Osteoblast (primary cell): ENCODE results near the gene SLC38A10.

GRCh38 chr17:81293179-81293437, 2.0 kb downstream of the SLC38A10 start:
- CAGE, long polyA plus RNA = no peak
- RRBS = no CpG with 5 or more reads among the region's 2 CpGs

DNA sequence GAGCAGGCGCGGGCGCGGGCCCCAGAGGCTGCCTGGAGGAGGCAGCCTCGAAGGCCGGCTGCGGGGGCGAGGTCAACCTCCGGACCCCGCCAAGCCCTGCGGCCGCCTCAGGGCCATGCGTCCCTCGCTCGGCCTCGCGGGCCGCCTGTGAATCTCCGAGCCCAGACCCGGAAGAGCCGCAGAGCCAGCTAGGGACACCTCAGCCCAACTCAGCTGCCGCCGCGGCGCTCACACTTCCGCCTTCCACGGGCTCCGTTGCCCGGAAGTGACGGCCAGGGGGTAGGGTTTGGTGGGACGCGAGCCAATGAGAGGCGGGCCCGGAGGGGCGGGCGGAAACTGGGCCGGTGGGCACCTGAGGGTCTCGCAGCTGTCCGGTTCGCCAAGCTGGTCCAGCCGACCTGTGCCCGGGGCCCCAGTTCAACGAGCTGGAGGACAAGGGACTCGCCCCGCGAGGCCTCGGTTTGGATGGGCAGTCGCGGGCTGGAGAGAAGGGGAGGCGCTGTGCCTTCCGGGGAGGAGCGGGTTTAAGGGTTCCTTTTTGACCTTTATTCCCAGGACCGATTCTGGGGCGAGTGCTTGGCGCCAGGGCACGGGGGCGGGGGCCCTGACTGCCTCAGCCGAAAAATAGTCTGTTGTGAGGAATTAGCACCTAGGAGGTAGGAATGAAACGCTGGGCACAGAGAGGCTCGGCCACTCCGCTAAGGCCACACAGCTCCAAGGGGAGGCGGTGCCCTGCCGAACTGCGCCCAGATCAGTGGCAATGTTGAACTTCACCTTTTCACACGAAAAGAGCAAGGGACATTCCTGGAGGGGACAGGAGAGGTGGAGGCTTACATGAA, at the start of gene SLC38A10:
Gene SLC38A10, minus strand, starts transcription at position 238 of the 839 bp plus-strand sequence.
- CAGE, long polyA plus RNA = no peak
- RRBS = under 1% methylated on average over 26 of the region's 65 CpGs

GRCh38 chr17:81295909-81296638, 967 bp upstream of the SLC38A10 start:
- CAGE, long polyA plus RNA = no peak
- RRBS = no CpG with 5 or more reads among the region's 20 CpGs

- CAGE, long polyA plus RNA = no peak
- RRBS = no CpG with 5 or more reads among the region's 16 CpGs
Observed at GRCh38 chr17:81303920-81304397, 8.9 kb upstream of the SLC38A10 start.

- CAGE, long polyA plus RNA = no peak
- RRBS = 6% methylated on average over 8 of the region's 39 CpGs
Observed at GRCh38 chr17:81346567-81347272, 48.5 kb upstream of the BAHCC1 start.

DNA sequence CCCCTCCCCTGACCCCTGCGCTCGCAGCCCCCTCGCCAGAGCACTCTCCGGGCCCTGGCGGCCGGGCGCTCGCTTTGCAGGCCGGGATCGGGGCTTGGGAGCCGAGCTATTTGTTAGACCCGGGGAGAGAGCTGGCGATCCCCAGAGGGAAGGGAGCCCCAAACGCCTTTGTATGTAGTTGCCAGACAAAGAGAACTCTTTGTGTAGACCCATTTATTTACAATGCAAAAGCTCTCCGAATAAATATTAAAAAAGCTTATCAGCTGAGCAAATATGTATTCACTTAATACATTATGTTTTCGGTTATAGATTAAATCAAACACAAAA, 2.4 kb downstream of the BAHCC1 start:
- CAGE, long polyA plus RNA = no peak
- RRBS = 33% methylated on average over 7 of the region's 16 CpGs

- CAGE, long polyA plus RNA = no peak
- RRBS = 32% methylated on average over 5 of the region's 35 CpGs
Observed at GRCh38 chr17:81417295-81418269, 22.3 kb downstream of the BAHCC1 start.

GRCh38 chr17:81471482-81472572, 40.8 kb downstream of the ACTG1 start:
- CAGE, long polyA plus RNA = no peak
- RRBS = 37% methylated on average over 9 of the region's 39 CpGs

GRCh38 chr17:81483836-81485091, 28.3 kb downstream of the ACTG1 start:
- CAGE, long polyA plus RNA = no peak
- RRBS = 13% methylated on average over 17 of the region's 95 CpGs

- CAGE, long polyA plus RNA = no peak
- RRBS = 9% methylated on average over 24 of the region's 89 CpGs
Observed at GRCh38 chr17:81535728-81537063, 8.0 kb downstream of the FSCN2 start.

GRCh38 chr17:81567171-81567937, 15.2 kb upstream of the FAAP100 start:
- CAGE, long polyA plus RNA = no peak
- RRBS = no CpG with 5 or more reads among the region's 10 CpGs

- CAGE, long polyA plus RNA = no peak
- RRBS = 21% methylated on average over 1 of the region's 11 CpGs
Observed at GRCh38 chr17:81577299-81578106, 25.4 kb upstream of the FAAP100 start.

DNA sequence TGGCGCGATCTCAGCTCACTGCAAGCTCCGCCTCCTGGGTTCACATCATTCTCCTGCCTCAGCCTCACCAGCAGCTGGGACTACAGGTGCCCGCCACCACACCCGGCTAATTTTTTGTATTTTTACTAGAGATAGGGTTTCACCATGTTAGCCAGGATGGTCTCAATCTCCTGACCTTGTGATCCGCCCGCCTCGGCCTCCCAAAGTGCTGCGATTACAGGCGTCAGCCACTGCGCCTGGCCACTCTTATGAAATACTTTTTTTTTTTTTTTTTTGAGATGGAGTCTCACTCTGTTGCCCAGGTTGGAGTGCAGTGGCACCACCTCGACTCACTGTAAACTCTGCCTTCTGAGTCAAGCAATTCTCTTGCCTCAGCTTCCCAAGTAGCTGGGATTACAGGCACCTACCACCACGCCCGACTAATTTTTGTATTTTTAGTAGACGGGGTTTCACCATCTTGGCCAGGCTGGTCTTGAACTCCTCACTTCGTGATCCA, 7.9 kb downstream of the NPLOC4 start:
- CAGE, long polyA plus RNA = no peak
- RRBS = no CpG with 5 or more reads among the region's 16 CpGs

GRCh38 chr17:81690998-81691203, 7.1 kb downstream of the HGS start:
- CAGE, long polyA plus RNA = no peak
- RRBS = no CpG with 5 or more reads among the region's 3 CpGs

GRCh38 chr17:81734358-81734914, 22.4 kb downstream of the SLC25A10 start:
- CAGE, long polyA plus RNA = no peak
- RRBS = 71% methylated on average over 18 of the region's 28 CpGs

- CAGE, long polyA plus RNA = no peak
- RRBS = no CpG with 5 or more reads among the region's 7 CpGs
Observed at GRCh38 chr17:81872795-81873337, 1.7 kb upstream of the ARHGDIA start.

DNA sequence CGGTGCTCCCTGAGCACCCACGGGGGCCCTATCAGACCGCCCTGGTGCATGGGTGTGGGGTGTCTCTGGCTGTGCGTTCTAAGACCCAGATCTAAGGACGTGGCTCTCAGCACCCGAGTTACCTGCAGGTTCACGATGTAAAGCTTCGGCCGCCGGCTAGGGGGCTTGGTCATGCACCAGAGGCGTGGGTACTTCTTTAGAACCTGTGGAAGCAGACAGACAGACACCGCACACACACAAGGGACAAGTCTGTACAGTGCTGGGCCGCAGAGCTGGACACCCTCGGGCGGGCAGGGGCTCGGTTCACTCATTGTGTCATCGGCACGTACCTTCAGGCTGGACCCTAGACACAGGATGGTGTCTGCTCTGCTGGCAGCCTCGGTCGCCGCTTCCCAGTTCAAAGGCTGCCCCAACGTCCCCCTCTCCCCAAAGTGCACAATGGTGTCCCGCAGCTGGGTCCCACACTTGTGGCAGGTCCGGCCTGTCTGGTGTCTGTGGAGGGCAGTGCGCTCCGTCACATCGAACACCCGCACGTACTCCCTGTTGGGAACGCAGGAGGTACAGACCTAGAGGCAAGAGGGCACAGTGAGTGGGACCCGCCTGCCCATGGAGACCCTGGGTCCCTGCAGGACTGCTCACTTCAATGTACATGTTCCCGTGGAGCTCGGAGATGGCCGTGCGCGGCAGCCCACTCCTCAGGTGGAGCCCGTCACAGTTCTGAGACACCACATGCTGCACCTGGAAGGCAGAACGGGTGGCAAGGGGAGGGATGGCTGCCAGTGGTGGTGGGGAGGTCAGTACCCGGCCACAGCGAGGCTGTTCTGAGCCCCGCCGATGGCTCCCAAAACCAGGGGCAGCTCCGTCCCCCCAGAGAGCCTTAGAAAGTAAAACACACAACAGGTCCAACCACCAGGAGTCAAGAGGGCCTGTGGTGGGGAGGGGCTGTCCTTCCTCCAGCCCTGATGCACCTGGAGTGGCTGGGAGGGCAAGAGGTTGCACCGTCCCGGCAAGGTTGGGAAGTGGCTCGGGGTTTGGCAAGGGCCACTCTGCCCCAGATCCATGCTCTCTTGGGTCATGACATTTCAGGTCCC, 3.1 kb upstream of the PCYT2 start:
- CAGE, long polyA plus RNA = no peak
- RRBS = no CpG with 5 or more reads among the region's 46 CpGs

DNA sequence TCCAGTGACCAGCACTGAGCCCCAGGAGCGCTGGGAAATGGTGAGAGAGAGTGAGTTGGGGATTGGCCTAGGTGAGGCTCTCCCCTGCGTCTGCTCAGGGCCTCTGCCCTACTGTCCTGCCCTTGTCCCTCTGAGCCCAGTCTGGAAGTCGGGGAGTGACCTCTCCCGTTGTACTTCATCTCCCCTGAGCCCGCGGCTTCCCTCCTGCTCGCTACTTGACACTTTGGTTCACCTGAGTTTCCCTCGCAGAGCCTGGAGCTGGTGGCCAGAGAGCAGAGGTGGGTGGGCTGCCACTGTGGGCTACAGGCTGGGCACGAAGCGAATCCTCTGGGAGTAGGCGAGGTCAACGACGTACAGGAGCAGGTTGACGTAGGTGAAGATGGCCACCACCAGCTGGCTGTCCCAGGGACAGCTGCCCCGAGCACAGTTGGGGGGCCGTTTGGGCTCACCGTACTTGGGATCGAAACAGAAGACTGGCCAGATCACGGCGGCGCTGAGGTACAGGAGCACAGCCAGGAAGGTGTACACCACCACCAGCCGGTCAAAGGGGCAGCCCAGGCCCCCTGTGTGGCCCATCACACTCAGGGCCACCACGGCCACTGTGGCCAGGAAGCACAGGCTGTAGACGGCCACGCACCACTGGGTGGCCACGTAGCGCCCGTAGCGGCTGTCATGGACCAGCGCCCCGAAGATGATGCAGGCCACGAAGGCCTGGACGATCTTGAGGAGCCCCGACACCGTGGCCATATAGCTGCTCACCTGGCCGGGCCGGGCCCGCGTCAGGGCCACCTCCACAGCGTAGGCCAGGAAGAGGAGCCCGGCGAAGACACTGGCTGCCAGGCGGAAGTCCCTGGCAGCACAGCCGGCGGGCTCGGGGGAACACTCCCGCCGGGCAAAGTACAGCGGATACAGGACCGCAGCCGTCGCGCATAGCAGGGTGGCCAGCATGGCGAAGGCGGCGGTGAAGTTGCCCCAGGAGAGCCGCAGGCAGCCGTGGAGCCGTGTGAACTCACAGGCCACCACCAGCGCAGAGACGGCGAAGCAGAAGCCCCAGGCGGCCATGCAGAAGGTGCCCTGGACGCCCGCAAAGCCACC, 3.8 kb upstream of the PYCR1 start:
- CAGE, long polyA plus RNA = no peak
- RRBS = 86% methylated on average over 8 of the region's 65 CpGs

- CAGE, long polyA plus RNA = no peak
- RRBS = 2% methylated on average over 109 of the region's 150 CpGs
Observed at GRCh38 chr17:81959689-81960766, 959 bp downstream of the NOTUM start.

DNA sequence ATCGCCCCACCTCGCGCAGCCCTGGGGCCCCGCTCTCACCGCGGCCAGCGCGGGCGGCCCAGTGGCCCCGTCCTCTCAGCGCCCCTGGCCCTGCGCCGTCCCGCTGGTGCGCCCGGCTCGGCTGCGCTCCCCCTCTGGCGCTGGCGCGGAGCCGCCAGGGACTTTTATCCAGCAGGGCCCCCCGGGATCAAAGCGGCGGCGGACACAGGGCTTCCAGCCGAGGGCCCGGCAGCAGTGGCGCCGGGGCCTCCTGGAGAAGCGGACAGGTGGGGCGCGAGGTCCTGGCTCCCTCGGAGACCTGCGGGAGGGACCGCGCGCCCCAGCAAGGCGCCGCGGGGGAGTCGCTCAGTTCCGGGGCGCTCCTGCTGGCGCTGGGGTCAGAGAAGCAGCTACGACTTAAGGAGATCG, 722 bp upstream of the NOTUM start:
- CAGE, long polyA plus RNA = no peak
- RRBS = 8% methylated on average over 27 of the region's 47 CpGs